OVCAR3 (cell line): Measurements from ENCODE around the gene INHBC.

- RRBS = no CpG with 5 or more reads among the region's 5 CpGs
These were observed 48.2 kb downstream of the RBMS2 start for GRCh38 chr12:56569527-56570573.

GRCh38 chr12:56686878-56687712, 989 bp downstream of the PTGES3 start:
- RRBS = 5% methylated on average over 13 of the region's 37 CpGs

GRCh38 chr12:56794944-56795595, 31.9 kb downstream of the HSD17B6 start:
- RRBS = no CpG with 5 or more reads among the region's 20 CpGs

GRCh38 chr12:56877032-56877531, 57.1 kb downstream of the SDR9C7 start:
- RRBS = no CpG with 5 or more reads among the region's 1 CpG

DNA sequence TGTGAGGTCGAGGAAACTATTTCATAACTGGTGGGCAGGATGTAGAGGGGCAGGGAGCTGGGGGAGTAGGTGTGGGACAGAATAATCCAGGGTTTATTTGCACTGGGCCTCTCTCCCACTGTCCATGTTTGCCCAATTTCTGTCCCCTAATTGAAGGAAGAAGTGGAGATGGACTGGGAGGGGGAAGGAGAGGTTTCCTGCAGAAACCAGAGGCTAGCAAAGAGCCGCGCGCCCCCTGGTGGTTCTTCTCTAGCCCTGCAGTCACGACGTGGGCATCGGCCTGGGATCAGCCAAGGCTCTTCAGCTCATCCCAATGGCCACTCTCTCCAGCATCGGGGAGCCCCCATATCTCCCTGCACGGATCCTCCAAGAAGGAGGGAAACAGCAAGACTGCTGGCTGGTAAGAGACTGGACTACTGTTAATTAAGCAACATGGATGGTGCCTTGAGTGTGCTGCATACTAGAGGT, 6.8 kb upstream of the GPR182 start:
- RRBS = no CpG with 5 or more reads among the region's 9 CpGs

- RRBS = no CpG with 5 or more reads among the region's 8 CpGs
These were observed 7.2 kb upstream of the MYO1A start for GRCh38 chr12:57056818-57057901.

DNA sequence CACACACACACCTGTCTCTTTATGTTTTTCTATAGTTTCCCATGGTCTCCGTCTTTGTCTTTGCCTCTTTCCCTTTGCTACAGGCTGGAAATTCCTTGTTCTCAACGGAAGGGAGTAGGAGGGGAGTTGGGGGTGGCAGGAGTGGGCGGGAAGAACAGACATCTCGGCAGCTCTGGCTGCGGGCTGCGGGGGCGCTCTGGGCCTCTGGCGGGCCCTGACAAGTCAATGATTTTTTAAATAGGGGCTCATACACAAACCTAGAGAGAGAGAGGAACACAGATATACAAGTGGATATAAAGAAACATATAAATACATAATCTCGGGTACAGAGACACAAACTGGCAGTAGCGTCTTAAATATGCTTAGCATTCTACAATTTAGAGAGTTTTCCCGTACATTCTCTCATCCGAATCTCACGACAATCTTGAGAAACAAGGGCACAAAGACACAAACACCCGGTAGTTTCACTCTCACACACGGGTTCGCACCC, 2.3 kb upstream of the NAB2 start:
- RRBS = no CpG with 5 or more reads among the region's 16 CpGs

DNA sequence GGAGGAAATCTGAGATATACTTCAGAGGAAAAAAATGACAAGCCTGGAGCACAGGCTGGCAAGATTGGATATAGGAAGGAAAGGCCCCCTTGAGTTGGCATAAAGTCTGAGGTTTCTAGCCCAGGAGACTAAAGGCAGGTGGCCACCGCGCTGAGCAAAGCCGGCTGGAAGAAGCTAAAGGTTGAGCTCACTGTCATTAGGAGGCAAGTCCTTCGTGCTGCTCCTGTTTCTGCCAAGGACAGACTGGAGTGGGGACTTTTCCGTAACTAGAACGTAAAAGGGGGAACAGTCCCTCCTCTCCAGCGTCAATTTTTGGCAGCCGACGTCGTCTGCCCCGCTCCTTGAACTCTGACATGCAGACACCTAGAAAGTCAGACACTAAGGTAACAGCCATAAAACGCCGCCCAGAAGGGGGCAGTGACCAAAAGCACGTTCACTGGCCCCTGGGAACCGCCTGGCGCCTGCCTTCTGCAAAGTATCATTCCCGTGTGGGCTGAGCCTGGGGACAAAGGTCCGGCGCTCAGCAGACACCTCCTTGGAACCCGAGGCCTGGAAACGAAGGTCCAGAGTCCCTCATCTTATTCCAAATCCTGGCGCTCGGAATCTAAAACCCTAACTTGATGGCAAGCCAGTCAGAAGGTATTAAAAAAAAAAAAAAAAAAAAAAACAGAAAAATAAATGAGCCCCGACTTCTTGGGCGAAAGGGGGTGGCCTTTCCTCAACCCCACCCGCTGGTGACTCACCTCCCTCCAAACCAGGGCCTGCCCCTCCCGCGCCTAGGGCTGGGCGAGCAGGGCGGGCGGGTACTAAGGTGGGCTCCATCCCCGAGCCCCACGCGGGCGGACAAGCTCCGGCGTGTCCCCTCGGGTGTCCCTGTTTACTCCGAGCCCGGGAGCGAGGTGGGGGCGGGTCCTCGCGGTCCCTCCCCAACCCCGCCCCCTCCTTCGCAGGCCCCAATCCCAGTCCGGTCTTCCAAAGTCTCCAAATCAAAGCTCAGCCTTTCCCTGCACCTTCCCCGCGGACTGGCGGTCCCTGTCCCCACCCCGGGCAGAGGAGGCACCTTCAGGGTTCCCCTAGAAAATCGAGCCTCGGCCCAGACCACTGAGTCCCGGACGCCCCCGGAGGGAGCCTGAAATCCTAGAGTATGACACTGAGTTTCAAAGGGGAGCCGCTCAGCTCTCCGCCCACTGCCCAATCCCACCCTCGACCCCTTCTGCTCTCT, 901 bp upstream of the LRP1 start:
- RRBS = 4% methylated on average over 15 of the region's 59 CpGs

DNA sequence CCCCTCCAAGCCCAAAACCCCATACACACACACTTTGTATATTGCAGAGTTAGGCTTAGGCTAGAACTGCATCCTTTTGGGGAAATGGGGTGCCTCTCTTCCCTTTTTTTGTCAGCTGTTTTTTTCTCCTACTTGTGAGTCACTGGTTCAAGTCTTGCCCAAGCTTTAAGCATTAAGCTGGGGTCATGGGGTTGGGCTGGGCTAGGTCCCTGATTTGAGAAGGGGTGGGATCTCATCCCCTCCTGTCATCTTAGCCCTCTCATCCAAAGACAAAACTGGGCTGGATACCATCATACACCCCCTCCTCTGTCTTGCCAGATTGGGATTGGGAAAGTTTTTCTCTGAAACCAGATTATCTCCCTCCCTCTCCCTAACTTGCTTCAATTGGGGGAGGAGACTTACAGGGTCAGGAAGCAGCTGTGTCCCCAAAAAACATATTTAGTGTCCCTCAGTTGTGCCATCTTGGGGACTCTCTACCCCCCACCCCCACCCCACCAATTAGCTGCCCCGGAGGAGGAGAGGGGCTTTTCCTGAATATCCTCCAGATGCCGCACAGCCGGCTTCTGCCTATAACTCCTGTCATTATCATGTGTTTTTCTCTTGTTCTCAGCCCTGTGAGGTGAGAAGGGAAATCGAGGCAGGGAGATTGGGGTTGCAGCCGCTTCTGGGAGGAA, 1.8 kb downstream of the LRP1 start:
- RRBS = no CpG with 5 or more reads among the region's 5 CpGs

DNA sequence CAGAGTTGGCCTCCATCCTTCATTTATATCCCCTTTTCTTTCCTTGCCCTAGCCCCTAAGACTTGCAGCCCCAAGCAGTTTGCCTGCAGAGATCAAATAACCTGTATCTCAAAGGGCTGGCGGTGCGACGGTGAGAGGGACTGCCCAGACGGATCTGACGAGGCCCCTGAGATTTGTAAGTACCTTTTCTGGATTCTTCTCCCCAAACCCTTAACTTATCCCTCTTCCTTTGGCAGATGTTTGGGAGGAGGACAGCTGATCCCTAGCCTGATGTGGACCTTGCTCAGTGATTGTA, 10.1 kb downstream of the LRP1 start:
- RRBS = no CpG with 5 or more reads among the region's 5 CpGs

- RRBS = no CpG with 5 or more reads among the region's 10 CpGs
These were observed 27.9 kb downstream of the LRP1 start for GRCh38 chr12:57156110-57156697.

- RRBS = 96% methylated on average over 6 of the region's 22 CpGs
These were observed 30.1 kb downstream of the LRP1 start for GRCh38 chr12:57158134-57159018.

DNA sequence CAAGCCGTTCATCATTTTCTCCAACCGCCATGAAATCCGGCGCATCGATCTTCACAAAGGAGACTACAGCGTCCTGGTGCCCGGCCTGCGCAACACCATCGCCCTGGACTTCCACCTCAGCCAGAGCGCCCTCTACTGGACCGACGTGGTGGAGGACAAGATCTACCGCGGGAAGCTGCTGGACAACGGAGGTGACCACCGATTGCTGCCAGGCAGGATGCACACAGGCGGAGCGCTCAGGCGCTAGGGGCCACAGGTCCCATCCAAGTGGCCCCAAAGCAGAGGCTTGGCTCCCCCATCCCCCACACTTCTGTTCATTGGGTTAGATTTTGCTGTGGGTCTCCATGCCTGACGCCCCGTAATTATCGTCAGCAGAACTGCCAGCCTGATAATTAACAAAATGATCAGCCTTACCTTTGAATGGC, 40.7 kb upstream of the NXPH4 start:
- RRBS = 60% methylated on average over 5 of the region's 22 CpGs

DNA sequence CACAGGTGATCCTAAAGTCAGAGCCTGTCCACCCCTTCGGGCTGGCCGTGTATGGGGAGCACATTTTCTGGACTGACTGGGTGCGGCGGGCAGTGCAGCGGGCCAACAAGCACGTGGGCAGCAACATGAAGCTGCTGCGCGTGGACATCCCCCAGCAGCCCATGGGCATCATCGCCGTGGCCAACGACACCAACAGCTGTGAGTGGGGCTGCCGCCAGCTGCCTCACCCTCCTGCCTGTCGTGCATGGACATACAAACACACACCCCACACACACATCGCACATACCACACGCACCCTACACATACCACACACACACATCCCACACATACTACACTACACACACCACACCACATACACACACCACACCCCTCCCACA, 25.3 kb upstream of the NXPH4 start:
- RRBS = no CpG with 5 or more reads among the region's 15 CpGs

DNA sequence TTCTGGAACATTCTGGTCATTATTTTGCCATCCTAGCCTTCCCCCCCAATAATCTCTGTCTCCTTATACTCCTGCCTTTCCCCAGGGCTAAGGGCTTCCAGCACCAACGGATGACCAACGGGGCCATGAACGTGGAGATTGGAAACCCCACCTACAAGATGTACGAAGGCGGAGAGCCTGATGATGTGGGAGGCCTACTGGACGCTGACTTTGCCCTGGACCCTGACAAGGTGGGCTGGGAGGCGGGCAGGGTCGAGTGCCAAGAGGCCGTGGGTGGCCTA, 4.6 kb upstream of the NXPH4 start:
- RRBS = no CpG with 5 or more reads among the region's 9 CpGs

GRCh38 chr12:57227708-57227972, 1.9 kb upstream of the SHMT2 start:
- RRBS = no CpG with 5 or more reads among the region's 1 CpG

DNA sequence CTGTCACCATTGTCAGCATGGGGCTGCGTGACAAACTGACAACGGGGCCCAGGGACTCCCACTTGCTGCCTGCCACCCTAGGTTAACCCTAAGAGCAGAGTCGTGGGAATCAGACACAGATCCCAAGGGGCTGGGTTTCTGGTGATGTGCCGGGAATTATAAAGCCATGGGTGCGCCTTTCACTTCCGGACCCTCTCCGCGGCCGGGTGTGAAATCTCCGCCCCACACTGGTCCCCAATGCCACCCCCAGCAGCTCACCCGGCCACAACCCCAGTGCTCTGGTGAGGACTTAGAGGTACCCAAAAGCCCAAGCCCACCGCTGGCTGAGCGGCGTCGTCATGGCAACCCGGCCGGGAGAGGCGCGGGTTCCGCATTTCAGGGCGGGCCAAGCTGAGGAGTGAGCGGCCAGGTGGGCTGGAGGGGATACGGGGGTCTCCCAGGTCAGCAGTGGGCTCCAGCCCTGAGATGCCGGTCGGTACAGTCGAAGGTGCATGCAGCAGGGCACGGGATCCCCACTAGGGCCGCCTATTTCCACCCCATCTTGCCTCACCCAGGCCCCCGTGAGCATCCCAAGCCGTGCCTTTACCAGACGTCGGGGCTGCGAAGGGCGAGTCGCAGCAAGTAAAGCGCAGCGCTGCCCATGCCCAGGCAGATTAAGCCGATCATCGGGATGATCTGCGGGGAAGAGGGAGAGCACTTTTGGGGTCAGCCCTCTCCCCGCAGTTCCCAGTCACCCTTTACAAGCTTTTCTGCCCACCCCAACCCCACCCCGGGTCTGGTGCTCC, 705 bp downstream of the NDUFA4L2 start:
- RRBS = 99% methylated on average over 5 of the region's 42 CpGs

DNA sequence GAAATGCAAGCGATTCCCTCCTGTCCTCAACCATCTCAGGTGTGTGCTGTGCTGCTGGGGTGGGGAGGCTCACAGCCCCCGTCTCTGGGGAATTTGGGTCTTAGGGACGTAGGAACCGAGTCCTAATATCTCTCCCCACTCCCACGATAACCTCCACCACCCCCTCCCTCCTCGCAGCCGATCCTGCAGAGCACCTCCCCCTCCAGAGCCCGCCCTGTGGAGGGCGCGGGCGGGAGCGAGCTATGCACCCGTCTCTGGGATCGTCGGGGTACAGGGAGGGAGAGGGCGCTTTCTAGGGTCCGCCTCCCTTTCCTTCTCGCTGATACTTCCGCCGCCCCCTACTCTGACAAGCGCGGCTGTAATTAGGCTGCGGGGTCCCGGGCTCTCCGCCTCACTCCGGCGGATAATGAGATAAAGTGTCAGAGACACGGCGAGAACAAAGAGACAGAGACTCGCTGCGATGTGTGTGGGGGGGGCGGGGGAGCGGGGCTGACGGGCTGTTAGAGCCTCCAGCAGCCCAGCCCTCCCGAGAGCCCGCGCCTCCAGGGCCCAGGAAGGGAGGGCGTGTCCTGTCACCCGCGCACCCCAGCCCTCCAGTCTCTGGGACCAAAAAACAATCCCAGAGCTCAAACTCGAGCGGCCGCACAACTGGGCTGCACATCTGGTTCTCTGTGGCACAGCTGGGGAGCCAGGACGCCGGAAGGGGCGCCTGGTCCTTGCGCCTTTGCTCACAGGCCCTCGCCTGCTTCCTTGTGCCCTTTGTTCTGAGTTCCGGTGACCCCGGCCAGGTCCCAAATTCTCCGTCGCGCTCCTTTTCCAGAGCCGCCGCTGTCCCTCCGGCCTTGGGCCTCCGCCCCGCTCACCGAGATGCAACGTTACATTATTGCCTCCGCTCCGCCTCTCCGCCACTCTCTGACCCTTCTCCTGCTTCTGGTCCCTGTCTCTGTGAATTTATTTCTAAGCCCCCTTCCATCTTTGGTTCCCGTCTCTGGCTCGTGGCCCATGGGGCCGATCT, 1.3 kb upstream of the NDUFA4L2 start:
- RRBS = 32% methylated on average over 12 of the region's 66 CpGs

GRCh38 chr12:57431369-57432355, 819 bp upstream of the R3HDM2 start:
- RRBS = no CpG with 5 or more reads among the region's 22 CpGs

DNA sequence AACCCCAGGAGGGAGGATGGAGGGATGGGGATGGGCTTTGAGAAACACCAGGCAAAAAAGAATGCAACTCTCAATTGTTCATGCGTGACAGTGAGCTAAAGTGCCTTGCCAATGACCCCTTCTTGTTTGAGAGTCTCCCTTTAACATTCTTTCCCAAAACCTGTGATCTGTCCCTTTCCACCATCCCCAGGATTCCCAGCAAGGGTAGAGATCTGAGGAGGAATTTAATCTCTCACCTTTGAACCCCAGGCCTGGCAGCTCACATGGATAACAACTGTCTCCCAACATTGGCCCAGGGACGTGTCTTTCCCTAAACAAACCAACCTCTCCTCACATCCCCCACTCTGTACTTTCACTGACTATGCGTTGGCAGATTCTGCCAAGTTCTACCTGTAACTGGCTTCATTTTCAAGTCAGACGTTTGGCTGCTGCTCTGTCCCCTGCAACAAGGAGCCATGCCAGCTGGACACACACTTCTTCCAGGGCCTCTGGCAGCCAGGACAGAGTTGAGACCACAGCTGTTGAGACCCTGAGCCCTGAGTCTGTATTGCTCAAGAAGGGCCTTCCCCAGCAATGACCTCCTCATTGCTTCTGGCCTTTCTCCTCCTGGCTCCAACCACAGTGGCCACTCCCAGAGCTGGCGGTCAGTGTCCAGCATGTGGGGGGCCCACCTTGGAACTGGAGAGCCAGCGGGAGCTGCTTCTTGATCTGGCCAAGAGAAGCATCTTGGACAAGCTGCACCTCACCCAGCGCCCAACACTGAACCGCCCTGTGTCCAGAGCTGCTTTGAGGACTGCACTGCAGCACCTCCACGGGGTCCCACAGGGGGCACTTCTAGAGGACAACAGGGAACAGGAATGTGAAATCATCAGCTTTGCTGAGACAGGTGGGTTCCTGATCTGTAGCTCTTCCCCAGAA, at the start of gene INHBC:
Gene INHBC (plus strand): TSS at position 471 of the 918 bp plus-strand sequence.
- RRBS = no CpG with 5 or more reads among the region's 9 CpGs